ENCODE results near the genes LCE5A, LCE1D, SPRR1A, SPRR2F, S100A3 and S100A16.

GRCh38 chr1:152048489-152049024, 11.8 kb upstream of the S100A11 start:
- PRO-cap = no peak
- RAMPAGE, long total RNA, 4 experiments = no peak in any of the 4 experiments

GRCh38 chr1:152189750-152190189, 30.7 kb upstream of the RPTN start:
- PRO-cap = no peak
- RAMPAGE, long total RNA, 4 experiments = no peak in any of the 4 experiments

GRCh38 chr1:152313234-152313744, 11.8 kb downstream of the FLG start:
- PRO-cap = no peak
- RAMPAGE, long total RNA, 4 experiments = no peak in any of the 4 experiments

GRCh38 chr1:152510639-152511057, at the start of gene LCE5A:
Gene LCE5A, plus strand, starts transcription at chr1:152510803.
- PRO-cap = no peak
- RAMPAGE, long total RNA, 4 experiments = no peak in any of the 4 experiments

GRCh38 chr1:152796479-152796988, at the start of gene LCE1D:
Gene LCE1D, plus strand, starts transcription at chr1:152796721.
- PRO-cap = no peak
- RAMPAGE, long total RNA, 4 experiments = no peak in any of the 4 experiments

DNA sequence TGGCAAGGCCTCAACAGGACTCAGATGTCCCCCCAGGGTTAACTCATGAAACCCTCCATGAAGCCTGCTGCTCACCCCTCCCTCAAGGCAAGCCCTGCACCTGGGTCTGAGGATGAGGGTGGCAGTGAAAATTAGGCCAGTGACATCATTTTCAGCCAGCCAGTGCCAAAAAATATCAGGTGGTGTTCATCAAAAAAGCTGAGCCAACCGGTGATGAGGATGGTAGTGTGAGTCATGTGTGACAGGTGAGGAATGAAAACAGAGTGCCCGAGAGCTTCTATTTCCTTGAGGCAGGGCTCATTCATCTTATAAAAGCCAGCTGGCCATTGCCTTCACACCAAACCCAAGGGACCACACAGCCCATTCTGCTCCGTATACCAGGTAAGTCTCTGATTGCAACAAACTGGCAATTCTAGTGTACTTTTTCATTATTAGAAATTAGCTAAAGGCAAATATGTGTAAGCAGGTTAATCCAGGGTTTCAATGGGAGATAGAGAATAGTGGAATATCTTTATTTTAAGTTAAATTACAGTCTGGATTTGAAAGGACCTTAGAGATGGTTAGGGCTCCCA, at the start of gene SPRR1A:
Gene SPRR1A, plus strand, starts transcription at position 337 of the 572 bp plus-strand sequence.
- PRO-cap = no peak
- RAMPAGE, long total RNA, 4 experiments = start-site peak on the plus strand in 1 of 4 experiments, centred at position 313 of the sequence, 76 reads per replicate

GRCh38 chr1:153113276-153113707, at the start of gene SPRR2F:
Gene SPRR2F, minus strand, starts transcription at chr1:153113516.
- PRO-cap = no peak
- RAMPAGE, long total RNA, 4 experiments = no peak in any of the 4 experiments

GRCh38 chr1:153547091-153547794, 1.6 kb upstream of the S100A4 start:
- PRO-cap = no peak
- RAMPAGE, long total RNA, 4 experiments = no peak in any of the 4 experiments

- PRO-cap = no peak
- RAMPAGE, long total RNA, 4 experiments = start-site peak on the minus strand in 2 of 4 experiments, at chr1:153549258-153549268 at its widest, 55 to 58 reads per replicate
Observed at GRCh38 chr1:153548926-153549656, at the start of gene S100A3. Gene S100A3, minus strand, starts transcription at chr1:153549258.

GRCh38 chr1:153598682-153599250, 14.2 kb downstream of the S100A16 start:
- PRO-cap = no peak
- RAMPAGE, long total RNA, 4 experiments = no peak in any of the 4 experiments

DNA sequence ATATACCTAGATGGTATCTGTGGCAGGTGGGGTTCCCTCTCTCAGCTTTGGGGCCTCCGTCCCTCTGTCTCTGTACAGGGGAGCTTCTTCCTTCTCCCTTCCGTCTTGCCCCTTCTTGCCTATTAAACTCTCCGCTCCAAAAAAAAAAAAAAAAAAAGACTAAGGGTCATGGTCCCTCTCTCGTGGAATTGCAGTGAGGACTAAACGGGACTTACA, 6.6 kb downstream of the S100A16 start:
- PRO-cap = no peak
- RAMPAGE, long total RNA, 4 experiments = no peak in any of the 4 experiments

DNA sequence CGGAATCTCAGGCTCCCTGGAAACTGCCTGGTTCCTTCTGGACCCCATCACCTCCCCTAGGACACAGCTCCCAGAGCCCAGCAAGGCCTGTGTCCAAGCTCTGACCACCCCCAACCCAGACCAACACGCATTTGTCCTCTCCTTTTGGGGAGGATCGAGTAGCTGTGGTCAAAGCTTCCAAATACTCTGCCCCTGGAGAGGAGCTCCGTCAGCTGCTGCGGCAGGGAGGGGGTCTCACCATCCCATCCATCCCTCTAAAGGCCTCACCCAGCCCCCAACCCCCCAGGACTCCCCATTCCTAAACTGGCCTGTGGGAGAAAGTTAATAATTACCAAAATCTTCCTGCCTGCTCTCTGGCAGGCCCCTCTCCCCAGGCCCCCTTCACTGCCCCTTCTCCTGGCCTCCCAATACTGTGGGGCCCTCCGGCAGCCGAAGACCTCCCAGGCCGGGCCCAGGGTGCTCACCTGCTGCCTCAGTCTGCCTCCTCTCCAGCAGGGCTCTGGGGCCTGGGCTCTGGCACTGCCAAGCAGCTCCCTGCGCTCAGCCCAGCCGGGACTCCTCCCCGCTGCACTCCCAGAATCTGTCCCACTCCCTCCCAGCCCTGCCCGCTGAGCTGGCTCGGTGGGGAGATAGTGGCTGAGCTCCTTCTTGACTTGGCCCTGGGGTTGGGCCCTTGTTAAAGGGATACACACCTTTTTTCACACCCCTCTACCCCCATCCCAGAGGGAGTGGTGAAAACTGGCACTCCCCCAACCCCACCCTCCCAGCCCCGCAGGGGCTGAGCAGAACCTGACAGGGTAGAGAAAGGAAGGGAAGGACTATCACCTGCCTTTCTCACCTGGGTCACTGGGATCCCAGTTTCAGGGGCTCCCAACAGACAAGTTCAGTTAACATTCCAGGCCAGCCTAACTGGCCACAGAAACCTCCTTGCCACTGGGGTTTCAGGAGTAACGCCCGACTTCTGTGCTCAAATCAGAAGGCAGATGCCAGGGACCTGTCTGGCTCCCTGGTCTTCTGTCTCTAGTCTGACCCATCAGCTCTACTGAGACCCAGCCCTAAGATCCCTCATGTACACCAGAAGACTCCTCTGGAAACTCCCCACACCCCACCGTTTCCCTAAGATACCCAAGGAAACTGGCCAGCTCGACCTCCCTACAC, at the start of gene S100A16:
Gene S100A16, minus strand, starts transcription at position 650 of the 1,158 bp plus-strand sequence.
- PRO-cap = bidirectional peak, plus-strand start at position 586 of the sequence, minus-strand start at position 560 of the sequence
- RAMPAGE, long total RNA, 4 experiments = start-site peak on the minus strand in 4 of 4 experiments, centred at positions 539 to 549 of the sequence, 203 to 473 reads per replicate

- PRO-cap = no peak
- RAMPAGE, long total RNA, 4 experiments = no peak in any of the 4 experiments
Observed at GRCh38 chr1:153629974-153630383, 1.7 kb downstream of the S100A1 start.

DNA sequence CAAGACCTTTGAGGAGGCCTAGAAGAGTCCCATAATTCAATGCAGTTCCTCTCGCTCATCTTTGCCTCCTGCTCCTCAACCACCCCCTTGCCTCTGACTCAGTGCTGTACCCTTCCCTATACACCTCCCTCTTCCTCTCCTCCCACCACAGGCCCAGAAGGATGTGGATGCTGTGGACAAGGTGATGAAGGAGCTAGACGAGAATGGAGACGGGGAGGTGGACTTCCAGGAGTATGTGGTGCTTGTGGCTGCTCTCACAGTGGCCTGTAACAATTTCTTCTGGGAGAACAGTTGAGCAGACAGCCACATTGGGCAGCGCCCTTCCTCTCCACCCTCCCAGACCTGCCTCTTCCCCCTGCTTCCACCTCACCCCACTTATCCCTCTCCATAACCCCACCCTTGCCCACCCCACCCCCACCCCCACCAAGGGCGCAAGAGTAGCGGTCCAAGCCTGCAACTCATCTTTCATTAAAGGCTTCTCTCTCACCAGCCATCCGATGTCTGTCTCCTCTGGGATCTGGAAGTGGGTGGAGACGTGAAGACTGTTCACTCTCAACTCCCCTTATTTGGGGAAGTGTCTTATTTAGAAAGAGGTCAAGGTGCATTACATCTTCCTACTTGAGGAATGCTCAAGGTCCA, 2.2 kb upstream of the CHTOP start:
- PRO-cap = no peak
- RAMPAGE, long total RNA, 4 experiments = no peak in any of the 4 experiments

- PRO-cap = no peak
- RAMPAGE, long total RNA, 4 experiments = no peak in any of the 4 experiments
Observed at GRCh38 chr1:153679222-153679775, 811 bp downstream of the NPR1 start.

GRCh38 chr1:153683306-153683948, 4.9 kb downstream of the NPR1 start:
- PRO-cap = no peak
- RAMPAGE, long total RNA, 4 experiments = start-site peak on the plus strand in 1 of 4 experiments, at chr1:153683722-153683834 at its widest, 14 reads per replicate

- PRO-cap = no peak
- RAMPAGE, long total RNA, 4 experiments = no peak in any of the 4 experiments
Observed at GRCh38 chr1:153693325-153693889, 14.9 kb downstream of the NPR1 start.

GRCh38 chr1:153746823-153747450, 19.1 kb downstream of the INTS3 start:
- PRO-cap = no peak
- RAMPAGE, long total RNA, 4 experiments = no peak in any of the 4 experiments

DNA sequence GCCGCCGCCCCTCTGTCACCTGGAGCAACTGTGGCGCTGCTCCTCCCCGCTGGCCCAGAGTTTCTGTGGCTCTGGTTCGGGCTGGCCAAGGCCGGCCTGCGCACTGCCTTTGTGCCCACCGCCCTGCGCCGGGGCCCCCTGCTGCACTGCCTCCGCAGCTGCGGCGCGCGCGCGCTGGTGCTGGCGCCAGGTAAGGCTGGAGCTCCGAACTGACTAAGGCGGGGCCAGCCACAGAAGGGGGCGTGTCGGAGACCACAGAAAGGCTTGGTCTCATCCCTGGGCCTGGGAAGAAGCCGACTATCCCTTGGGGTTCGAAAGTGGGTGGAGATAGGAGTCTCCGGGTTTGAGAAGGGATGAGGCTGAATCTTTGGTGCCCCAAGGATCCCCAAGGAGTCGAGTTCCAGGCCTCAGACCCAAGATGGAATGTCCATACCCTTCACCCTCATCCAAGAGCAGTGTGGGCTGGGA, 802 bp downstream of the SLC27A3 start:
- PRO-cap = unidirectional peak, minus-strand start at position 65 of the sequence; unidirectional peak, minus-strand start at position 148 of the sequence; unidirectional peak, minus-strand start at position 211 of the sequence
- RAMPAGE, long total RNA, 4 experiments = no peak in any of the 4 experiments

- PRO-cap = no peak
- RAMPAGE, long total RNA, 4 experiments = no peak in any of the 4 experiments
Observed at GRCh38 chr1:153804693-153805232, 29.6 kb downstream of the SLC27A3 start.